K562 (cell line): ENCODE measurements around a stretch of chr1.

- RAMPAGE, long total RNA: no peak
- RRBS: no CpG with 5 or more reads among the region's 3 CpGs
PRO-cap:
- standard: no peak
- CoPRO, capped RNA only, 2 experiments: no peak in any of the 2 experiments
- CoPRO, capped and uncapped RNA, 2 experiments: no peak in any of the 2 experiments
- CoPRO, uncapped RNA only, 2 experiments: peak in 1 of 2 experiments; most common plus-strand start chr1:35389063 (in 1)
CAGE:
- cytosol, long polyA plus RNA: no peak
- long polyA plus RNA: no peak
- nucleolus, long total RNA: no peak
- nucleus, long polyA plus RNA: no peak
These were observed 120.3 kb downstream of the ZMYM4 start for GRCh38 chr1:35388665-35389289.

DNA sequence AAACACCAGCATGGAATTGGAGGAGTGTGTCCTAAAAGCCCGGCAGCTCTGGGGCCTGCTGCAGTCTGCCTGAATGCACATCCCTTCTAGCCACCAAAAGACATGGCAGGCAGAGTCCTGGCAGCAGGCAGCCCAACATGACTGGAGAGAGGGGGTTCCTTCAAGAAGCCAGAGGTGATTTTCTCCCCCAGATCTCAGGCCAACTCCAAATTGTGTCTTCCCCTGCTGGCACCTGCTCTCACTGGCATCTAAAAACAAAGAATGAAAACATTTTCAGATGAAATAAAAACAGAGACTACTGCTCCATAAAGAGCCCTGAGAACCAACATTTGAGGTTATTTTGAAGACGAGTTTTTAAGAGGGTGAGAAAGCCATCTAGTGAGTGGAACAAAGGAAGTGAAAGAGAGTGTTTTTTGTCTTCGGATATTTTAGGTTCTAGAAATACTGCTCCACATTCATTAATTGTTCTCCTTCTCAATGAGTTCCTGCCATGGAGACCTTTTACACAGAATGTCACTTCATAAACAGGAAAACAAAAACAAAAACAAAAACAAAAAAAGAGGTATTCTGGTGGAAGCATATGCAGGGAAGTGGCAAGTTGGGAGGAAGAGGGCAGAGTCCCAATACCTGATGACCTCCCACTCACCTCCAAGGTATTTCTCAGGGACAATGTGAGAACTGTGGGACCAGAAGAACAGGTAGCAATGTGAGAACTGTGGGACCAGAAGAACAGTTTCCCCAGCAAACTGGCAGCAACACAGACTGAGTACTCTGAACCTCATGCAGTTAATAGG is 50.1 kb downstream of the KIAA0319L start:
- RAMPAGE, long total RNA: no peak
- RRBS: no CpG with 5 or more reads among the region's 3 CpGs
PRO-cap:
- standard: no peak
- CoPRO, capped RNA only, 2 experiments: no peak in any of the 2 experiments
- CoPRO, capped and uncapped RNA, 2 experiments: no peak in any of the 2 experiments
- CoPRO, uncapped RNA only, 2 experiments: no peak in any of the 2 experiments
CAGE:
- cytosol, long polyA plus RNA: no peak
- long polyA plus RNA: no peak
- nucleolus, long total RNA: no peak
- nucleus, long polyA plus RNA: no peak

- RAMPAGE, long total RNA: no peak
- RRBS: no CpG with 5 or more reads among the region's 5 CpGs
PRO-cap:
- standard: no peak
- CoPRO, capped RNA only, 2 experiments: no peak in any of the 2 experiments
- CoPRO, capped and uncapped RNA, 2 experiments: no peak in any of the 2 experiments
- CoPRO, uncapped RNA only, 2 experiments: peak in 2 of 2 experiments; most common plus-strand start chr1:35596399 (in 1); most common minus-strand start chr1:35596314 (in 1)
CAGE:
- cytosol, long polyA plus RNA: no peak
- long polyA plus RNA: no peak
- nucleolus, long total RNA: no peak
- nucleus, long polyA plus RNA: no peak
These were observed 23.4 kb downstream of the TFAP2E start for GRCh38 chr1:35596215-35597134.

GRCh38 chr1:35751326-35751572 is 18.5 kb downstream of the CLSPN start:
- RAMPAGE, long total RNA: no peak
- RRBS: no CpG with 5 or more reads among the region's 3 CpGs
PRO-cap:
- standard: no peak
- CoPRO, capped RNA only, 2 experiments: no peak in any of the 2 experiments
- CoPRO, capped and uncapped RNA, 2 experiments: no peak in any of the 2 experiments
- CoPRO, uncapped RNA only, 2 experiments: peak in 2 of 2 experiments; most common minus-strand start chr1:35751417 (in 1)
CAGE:
- cytosol, long polyA plus RNA: start-site peak on the minus strand at chr1:35751369-35751476, 124 and 149 reads in 2 replicates
- long polyA plus RNA: no peak
- nucleolus, long total RNA: no peak
- nucleus, long polyA plus RNA: no peak

DNA sequence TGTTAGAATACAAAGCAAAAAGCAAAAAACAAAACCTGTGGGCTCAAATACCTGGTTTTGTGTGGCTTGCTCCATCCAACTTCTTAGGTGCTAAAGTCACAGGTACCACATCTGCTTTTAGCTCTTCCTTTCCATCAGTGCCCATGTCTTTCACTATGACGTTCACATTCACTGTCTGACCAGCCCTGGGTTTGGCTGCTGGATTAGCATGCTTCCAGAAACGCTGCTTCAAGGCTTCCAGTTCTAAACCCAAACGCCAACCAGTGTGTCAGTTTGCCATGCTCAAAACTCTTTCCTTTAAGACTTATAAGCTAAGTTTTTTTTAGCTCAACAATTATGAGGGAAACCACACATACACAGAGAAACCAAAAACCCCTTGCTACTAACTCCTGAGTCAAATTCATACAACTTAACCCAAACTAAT is 16.1 kb downstream of the CLSPN start:
- RAMPAGE, long total RNA: no peak
- RRBS: no CpG with 5 or more reads among the region's 3 CpGs
PRO-cap:
- standard: no peak
- CoPRO, capped RNA only, 2 experiments: no peak in any of the 2 experiments
- CoPRO, capped and uncapped RNA, 2 experiments: no peak in any of the 2 experiments
- CoPRO, uncapped RNA only, 2 experiments: no peak in any of the 2 experiments
CAGE:
- cytosol, long polyA plus RNA: start-site peak on the minus strand centred at position 108 of the sequence, 77 bp wide, 27 and 22 reads in 2 replicates
- long polyA plus RNA: no peak
- nucleolus, long total RNA: no peak
- nucleus, long polyA plus RNA: no peak

DNA sequence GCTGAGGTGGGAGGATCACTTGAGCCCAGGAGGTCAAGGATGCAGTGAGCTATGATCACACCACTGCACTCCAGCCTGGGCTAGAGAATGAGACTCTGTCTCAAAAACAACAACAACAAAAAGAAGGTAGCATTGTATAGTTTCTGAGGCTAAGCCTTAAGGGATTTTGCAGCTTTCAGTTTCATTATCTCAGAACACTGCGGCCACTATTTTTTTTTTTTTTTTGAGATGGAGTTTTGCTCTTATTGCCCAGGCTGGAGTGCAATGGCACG is 9.9 kb upstream of the CLSPN start:
- RAMPAGE, long total RNA: no peak
- RRBS: no CpG with 5 or more reads among the region's 2 CpGs
PRO-cap:
- standard: no peak
- CoPRO, capped RNA only, 2 experiments: no peak in any of the 2 experiments
- CoPRO, capped and uncapped RNA, 2 experiments: no peak in any of the 2 experiments
- CoPRO, uncapped RNA only, 2 experiments: no peak in any of the 2 experiments
CAGE:
- cytosol, long polyA plus RNA: no peak
- long polyA plus RNA: no peak
- nucleolus, long total RNA: no peak
- nucleus, long polyA plus RNA: no peak

GRCh38 chr1:35808961-35809595 is 1.3 kb downstream of the AGO4 start:
- RAMPAGE, long total RNA: no peak
- RRBS: no CpG with 5 or more reads among the region's 4 CpGs
PRO-cap:
- standard: unidirectional peak, minus-strand start at chr1:35809030
- CoPRO, capped RNA only, 2 experiments: peak in 1 of 2 experiments; most common plus-strand start chr1:35809226 (in 1); most common minus-strand start chr1:35809037 (in 1)
- CoPRO, capped and uncapped RNA, 2 experiments: peak in 1 of 2 experiments; most common minus-strand start chr1:35809037 (in 1)
- CoPRO, uncapped RNA only, 2 experiments: no peak in any of the 2 experiments
CAGE:
- cytosol, long polyA plus RNA: no peak
- long polyA plus RNA: no peak
- nucleolus, long total RNA: no peak
- nucleus, long polyA plus RNA: no peak

GRCh38 chr1:35906795-35907317 is 23.8 kb downstream of the AGO1 start:
- RAMPAGE, long total RNA: no peak
- RRBS: 95% methylated on average over 3 of the region's 8 CpGs
PRO-cap:
- standard: no peak
- CoPRO, capped RNA only, 2 experiments: no peak in any of the 2 experiments
- CoPRO, capped and uncapped RNA, 2 experiments: no peak in any of the 2 experiments
- CoPRO, uncapped RNA only, 2 experiments: peak in 1 of 2 experiments; most common plus-strand start chr1:35907086 (in 1)
CAGE:
- cytosol, long polyA plus RNA: no peak
- long polyA plus RNA: no peak
- nucleolus, long total RNA: no peak
- nucleus, long polyA plus RNA: no peak

DNA sequence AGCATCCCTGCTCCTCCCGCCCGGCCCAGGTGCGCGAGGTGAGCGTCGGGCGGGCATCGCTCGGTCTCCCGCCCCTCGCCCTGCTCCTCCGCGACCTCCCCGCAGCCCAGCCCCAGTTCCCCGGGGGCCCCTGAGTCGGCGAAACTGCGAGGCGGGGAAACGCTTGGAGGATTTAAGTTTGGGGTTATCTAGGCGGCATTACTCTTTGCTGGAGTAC is 503 bp downstream of the AGO3 start:
- RAMPAGE, long total RNA: no peak
- RRBS: 4% methylated on average over 4 of the region's 21 CpGs
PRO-cap:
- standard: no peak
- CoPRO, capped RNA only, 2 experiments: no peak in any of the 2 experiments
- CoPRO, capped and uncapped RNA, 2 experiments: no peak in any of the 2 experiments
- CoPRO, uncapped RNA only, 2 experiments: no peak in any of the 2 experiments
CAGE:
- cytosol, long polyA plus RNA: no peak
- long polyA plus RNA: no peak
- nucleolus, long total RNA: no peak
- nucleus, long polyA plus RNA: no peak

DNA sequence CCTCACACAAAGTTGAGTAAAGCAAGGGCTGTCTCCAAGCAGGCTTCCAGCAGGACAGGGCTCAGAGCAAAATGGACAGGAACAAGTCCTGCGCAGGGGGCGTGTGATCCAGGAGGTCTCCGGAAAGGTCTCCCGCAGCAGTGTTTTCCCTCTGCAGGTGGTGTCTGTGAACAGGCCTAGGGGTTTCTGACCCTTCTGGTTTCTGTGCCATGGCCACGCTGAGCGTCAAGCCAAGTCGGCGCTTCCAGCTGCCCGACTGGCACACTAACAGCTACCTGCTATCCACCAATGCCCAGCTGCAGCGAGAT is 773 bp downstream of the TEKT2 start:
- RAMPAGE, long total RNA: no peak
- RRBS: no CpG with 5 or more reads among the region's 10 CpGs
PRO-cap:
- standard: no peak
- CoPRO, capped RNA only, 2 experiments: no peak in any of the 2 experiments
- CoPRO, capped and uncapped RNA, 2 experiments: no peak in any of the 2 experiments
- CoPRO, uncapped RNA only, 2 experiments: no peak in any of the 2 experiments
CAGE:
- cytosol, long polyA plus RNA: no peak
- long polyA plus RNA: no peak
- nucleolus, long total RNA: no peak
- nucleus, long polyA plus RNA: no peak

- RAMPAGE, long total RNA: no peak
- RRBS: no CpG with 5 or more reads among the region's 18 CpGs
PRO-cap:
- standard: no peak
- CoPRO, capped RNA only, 2 experiments: no peak in any of the 2 experiments
- CoPRO, capped and uncapped RNA, 2 experiments: no peak in any of the 2 experiments
- CoPRO, uncapped RNA only, 2 experiments: no peak in any of the 2 experiments
CAGE:
- cytosol, long polyA plus RNA: no peak
- long polyA plus RNA: no peak
- nucleolus, long total RNA: no peak
- nucleus, long polyA plus RNA: no peak
These were observed 7.3 kb downstream of the ADPRS start for GRCh38 chr1:36095816-36096627.

DNA sequence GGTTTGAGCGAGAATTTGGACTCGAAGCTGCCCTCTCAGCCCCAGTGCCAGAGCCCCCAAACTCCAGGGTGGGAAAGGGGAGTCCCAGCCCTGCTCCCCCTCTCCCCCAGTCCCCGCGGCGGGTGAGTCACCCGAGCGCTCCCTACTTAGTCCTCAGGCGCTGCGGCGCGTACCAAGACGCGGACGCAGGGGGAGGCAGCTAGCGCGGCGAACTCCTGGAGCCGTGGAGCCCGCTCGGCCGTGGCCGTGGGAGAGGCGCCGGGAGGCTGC is 288 bp upstream of the MAP7D1 start:
- RAMPAGE, long total RNA: no peak
- RRBS: no CpG with 5 or more reads among the region's 24 CpGs
PRO-cap:
- standard: bidirectional peak, plus-strand start outside the sequence, minus-strand start at position 124 of the sequence
- CoPRO, capped RNA only, 2 experiments: peak in 2 of 2 experiments; most common minus-strand start position 124 of the sequence (in 2)
- CoPRO, capped and uncapped RNA, 2 experiments: peak in 2 of 2 experiments; most common minus-strand start position 124 of the sequence (in 1)
- CoPRO, uncapped RNA only, 2 experiments: peak in 1 of 2 experiments; most common minus-strand start position 215 of the sequence (in 1)
CAGE:
- cytosol, long polyA plus RNA: no peak
- long polyA plus RNA: no peak
- nucleolus, long total RNA: no peak
- nucleus, long polyA plus RNA: no peak

DNA sequence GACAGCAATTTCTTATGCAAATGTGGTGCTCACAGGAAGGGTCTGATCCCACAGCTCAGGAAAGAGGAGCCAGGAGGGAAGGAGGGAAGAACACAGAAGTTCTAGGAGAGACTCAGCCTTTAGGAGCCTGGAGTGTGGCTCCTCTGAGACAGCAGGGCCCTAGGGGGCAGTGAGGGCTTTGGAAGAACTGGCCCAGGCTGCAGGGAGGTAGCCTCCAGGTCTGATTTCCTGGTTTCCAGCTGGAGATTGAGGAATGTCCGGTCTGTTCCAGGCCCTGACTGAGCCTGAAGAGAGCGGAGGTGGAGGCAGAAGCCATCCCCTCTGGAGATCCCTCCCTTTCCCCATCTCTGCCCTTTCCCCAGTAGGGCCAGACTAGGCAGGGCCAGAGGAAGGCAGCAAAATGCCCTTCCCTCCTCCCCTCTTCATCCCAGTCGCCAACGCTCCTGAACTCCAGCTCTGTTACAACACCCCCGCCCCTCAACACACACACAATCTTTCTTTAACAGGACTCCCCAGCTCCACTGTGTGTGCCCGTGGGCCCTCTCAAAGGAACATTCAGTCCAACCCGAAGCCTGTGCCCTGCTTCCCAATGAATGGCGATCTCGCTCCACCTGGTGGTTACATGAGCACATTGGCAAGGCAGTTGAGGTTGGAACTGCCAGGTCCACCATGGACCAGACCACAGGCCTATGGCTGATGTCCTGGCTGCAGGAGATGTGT is 31.9 kb downstream of the MAP7D1 start:
- RAMPAGE, long total RNA: no peak
- RRBS: no CpG with 5 or more reads among the region's 9 CpGs
PRO-cap:
- standard: unidirectional peak, minus-strand start at position 591 of the sequence
- CoPRO, capped RNA only, 2 experiments: no peak in any of the 2 experiments
- CoPRO, capped and uncapped RNA, 2 experiments: no peak in any of the 2 experiments
- CoPRO, uncapped RNA only, 2 experiments: no peak in any of the 2 experiments
CAGE:
- cytosol, long polyA plus RNA: no peak
- long polyA plus RNA: no peak
- nucleolus, long total RNA: no peak
- nucleus, long polyA plus RNA: no peak

DNA sequence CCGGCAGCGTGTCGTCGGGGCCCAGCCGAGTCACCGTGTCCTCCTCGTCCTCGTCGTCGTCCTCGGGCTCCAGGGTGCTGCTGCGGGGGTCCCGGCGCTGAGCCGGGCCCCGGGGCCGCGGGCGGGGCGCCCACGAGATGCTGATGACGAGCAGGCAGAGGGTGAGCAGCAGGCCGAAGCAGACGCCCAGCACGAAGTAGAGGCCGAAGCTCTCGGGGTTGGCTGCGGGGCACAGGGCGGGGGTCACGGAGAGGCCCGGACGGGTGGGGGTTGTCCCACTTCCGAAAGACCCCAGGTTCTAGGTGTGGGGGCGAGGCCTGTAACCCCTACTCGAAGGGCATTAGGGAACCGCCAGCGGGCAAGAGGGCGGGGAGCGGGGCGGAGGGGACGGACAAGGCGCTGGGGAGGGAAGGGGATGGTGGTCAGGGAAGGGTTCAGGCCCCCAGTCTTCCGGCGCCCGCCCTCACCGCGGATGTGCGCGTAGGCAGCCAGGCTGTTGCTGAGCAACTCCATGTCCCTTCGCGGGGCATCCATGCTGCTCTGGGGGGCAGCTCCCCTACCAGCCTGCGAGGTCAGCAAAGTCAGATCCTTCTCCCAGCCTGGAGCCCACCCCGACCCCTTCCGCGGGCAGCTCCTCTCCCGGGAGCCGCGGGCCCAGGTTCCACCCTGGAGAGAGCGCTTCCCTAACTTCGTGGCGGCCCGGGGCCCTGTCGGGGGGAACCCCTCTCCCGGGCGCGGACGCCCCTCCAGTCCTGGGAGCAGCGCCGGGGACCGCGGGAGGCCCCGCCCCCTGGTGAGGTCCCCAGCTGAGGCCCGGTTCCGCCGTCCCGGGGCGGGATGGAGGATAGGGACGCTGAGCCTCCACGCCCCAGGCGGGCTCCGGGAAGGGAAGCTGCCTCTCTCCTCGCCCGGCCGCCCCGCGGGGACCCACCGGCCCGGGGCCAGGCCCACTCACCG is 663 bp downstream of the EVA1B start:
- RAMPAGE, long total RNA: no peak
- RRBS: 27% methylated on average over 33 of the region's 89 CpGs
PRO-cap:
- standard: no peak
- CoPRO, capped RNA only, 2 experiments: no peak in any of the 2 experiments
- CoPRO, capped and uncapped RNA, 2 experiments: no peak in any of the 2 experiments
- CoPRO, uncapped RNA only, 2 experiments: no peak in any of the 2 experiments
CAGE:
- cytosol, long polyA plus RNA: no peak
- long polyA plus RNA: no peak
- nucleolus, long total RNA: no peak
- nucleus, long polyA plus RNA: no peak

DNA sequence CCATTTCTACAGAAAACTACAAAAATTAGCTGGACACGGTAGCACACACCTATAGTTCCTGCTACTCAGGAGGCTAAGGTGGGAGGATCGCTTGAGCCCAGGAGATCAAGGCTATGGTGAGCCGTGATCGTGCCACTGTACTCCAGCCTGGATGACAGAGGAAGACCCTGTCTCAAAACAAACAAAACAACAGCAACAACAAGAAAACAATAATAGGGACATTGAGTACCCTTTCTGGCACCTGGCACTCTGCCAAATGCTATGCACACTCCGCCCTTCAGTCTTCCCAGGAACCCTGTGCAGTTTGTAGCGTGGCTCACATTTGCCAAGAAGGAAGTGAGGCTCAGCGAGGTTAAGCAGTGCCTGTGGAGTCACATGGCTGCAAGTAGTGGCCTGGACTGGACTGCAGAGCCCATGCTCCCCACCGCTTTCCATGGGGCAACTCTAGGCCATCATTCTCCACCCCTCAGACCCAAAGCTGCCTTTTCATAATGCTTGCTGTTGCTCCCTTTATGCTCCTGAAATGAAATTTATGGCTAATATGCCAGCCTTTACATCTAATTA is 5.2 kb upstream of the EVA1B start:
- RAMPAGE, long total RNA: no peak
- RRBS: no CpG with 5 or more reads among the region's 8 CpGs
PRO-cap:
- standard: no peak
- CoPRO, capped RNA only, 2 experiments: no peak in any of the 2 experiments
- CoPRO, capped and uncapped RNA, 2 experiments: no peak in any of the 2 experiments
- CoPRO, uncapped RNA only, 2 experiments: no peak in any of the 2 experiments
CAGE:
- cytosol, long polyA plus RNA: no peak
- long polyA plus RNA: no peak
- nucleolus, long total RNA: no peak
- nucleus, long polyA plus RNA: no peak

DNA sequence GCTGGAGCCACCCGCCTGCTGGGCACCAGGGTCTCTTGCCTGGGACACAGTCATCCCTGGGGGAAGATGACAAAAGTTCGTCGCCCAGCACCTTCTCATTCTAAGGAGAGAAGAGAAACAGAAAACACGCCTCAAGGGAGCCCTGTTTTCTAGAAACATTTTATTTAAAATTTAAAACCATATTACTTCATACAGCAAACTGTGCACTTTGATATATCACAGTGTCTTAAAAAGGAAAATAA is 239.0 kb downstream of the GRIK3 start:
- RAMPAGE, long total RNA: no peak
- RRBS: no CpG with 5 or more reads among the region's 4 CpGs
PRO-cap:
- standard: unidirectional peak, minus-strand start at position 95 of the sequence
- CoPRO, capped RNA only, 2 experiments: no peak in any of the 2 experiments
- CoPRO, capped and uncapped RNA, 2 experiments: no peak in any of the 2 experiments
- CoPRO, uncapped RNA only, 2 experiments: no peak in any of the 2 experiments
CAGE:
- cytosol, long polyA plus RNA: no peak
- long polyA plus RNA: no peak
- nucleolus, long total RNA: no peak
- nucleus, long polyA plus RNA: no peak

DNA sequence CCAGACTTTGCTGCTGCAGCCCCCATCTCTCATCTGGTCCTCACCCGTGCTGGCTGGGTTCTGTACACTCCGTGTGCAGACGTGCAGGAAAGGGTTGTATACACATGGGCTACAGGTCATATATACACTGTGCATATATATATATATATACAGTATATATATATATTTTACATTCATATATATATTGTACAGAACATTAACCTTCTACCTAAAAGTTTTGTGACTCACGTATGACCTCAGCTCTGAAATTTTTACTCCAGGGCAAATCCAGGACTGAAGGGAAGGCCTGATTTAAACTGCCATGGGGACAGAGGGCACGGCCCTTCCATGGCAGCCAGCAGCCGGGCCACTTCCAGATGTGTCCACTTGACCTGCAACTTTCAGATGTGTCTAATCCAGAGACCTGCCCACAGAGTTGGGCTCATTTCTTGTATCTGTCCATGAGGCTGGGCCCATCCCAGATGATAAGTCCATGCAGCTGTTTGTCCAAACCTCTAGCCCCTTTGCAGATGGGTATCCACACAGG is 237.1 kb downstream of the GRIK3 start:
- RAMPAGE, long total RNA: no peak
- RRBS: no CpG with 5 or more reads among the region's 6 CpGs
PRO-cap:
- standard: no peak
- CoPRO, capped RNA only, 2 experiments: no peak in any of the 2 experiments
- CoPRO, capped and uncapped RNA, 2 experiments: no peak in any of the 2 experiments
- CoPRO, uncapped RNA only, 2 experiments: no peak in any of the 2 experiments
CAGE:
- cytosol, long polyA plus RNA: no peak
- long polyA plus RNA: no peak
- nucleolus, long total RNA: no peak
- nucleus, long polyA plus RNA: no peak

DNA sequence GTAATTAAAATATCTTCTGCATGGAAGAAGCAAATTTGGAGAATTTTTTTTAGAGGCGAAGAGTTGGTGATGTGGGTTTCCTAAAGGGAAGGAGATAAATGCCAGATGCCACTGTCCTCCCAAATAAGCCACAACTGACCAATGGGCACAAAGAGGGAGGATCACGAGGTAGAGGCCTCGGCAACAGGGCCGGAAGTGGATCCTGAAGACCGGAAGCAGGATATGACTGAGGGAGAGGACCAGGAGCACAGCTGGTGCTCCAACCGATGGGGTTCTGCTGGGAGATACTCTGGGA is 169.1 kb downstream of the GRIK3 start:
- RAMPAGE, long total RNA: no peak
- RRBS: no CpG with 5 or more reads among the region's 6 CpGs
PRO-cap:
- standard: unidirectional peak, plus-strand start at position 223 of the sequence
- CoPRO, capped RNA only, 2 experiments: no peak in any of the 2 experiments
- CoPRO, capped and uncapped RNA, 2 experiments: no peak in any of the 2 experiments
- CoPRO, uncapped RNA only, 2 experiments: no peak in any of the 2 experiments
CAGE:
- cytosol, long polyA plus RNA: no peak
- long polyA plus RNA: no peak
- nucleolus, long total RNA: no peak
- nucleus, long polyA plus RNA: no peak

- RAMPAGE, long total RNA: no peak
- RRBS: no CpG with 5 or more reads among the region's 3 CpGs
PRO-cap:
- standard: no peak
- CoPRO, capped RNA only, 2 experiments: no peak in any of the 2 experiments
- CoPRO, capped and uncapped RNA, 2 experiments: no peak in any of the 2 experiments
- CoPRO, uncapped RNA only, 2 experiments: no peak in any of the 2 experiments
CAGE:
- cytosol, long polyA plus RNA: no peak
- long polyA plus RNA: no peak
- nucleolus, long total RNA: no peak
- nucleus, long polyA plus RNA: no peak
These were observed 1.2 kb upstream of the ZC3H12A start for GRCh38 chr1:37473228-37473573.